HL-60 (cell line): ENCODE measurements around the genes SLC6A2, CES1 and CES5A.

- RRBS: 95% methylated on average over 2 of the region's 5 CpGs
These were observed 120.2 kb downstream of the CHD9 start for GRCh38 chr16:53175002-53175476.

DNA sequence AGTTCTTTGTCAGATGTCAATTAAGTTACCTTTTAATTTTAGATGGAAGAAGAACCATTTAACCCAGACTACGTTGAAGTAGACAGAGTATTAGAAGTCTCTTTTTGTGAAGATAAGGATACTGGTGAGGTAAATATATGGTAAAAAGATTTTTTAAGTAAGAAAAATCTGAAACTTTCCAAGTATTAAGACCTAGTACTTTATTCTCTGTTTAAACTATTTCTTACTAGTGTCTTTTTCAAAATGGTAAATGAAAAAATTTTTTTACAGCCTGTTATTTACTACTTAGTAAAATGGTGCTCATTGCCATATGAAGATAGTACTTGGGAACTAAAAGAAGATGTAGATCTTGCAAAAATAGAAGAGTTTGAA is 176.6 kb downstream of the CHD9 start:
- RRBS: no CpG with 5 or more reads among the region's 1 CpG

GRCh38 chr16:53370653-53371274 is 63.5 kb upstream of the RBL2 start:
- RRBS: no CpG with 5 or more reads among the region's 2 CpGs

- RRBS: no CpG with 5 or more reads among the region's 11 CpGs
These were observed 8.8 kb upstream of the AKTIP start for GRCh38 chr16:53511695-53512286.

DNA sequence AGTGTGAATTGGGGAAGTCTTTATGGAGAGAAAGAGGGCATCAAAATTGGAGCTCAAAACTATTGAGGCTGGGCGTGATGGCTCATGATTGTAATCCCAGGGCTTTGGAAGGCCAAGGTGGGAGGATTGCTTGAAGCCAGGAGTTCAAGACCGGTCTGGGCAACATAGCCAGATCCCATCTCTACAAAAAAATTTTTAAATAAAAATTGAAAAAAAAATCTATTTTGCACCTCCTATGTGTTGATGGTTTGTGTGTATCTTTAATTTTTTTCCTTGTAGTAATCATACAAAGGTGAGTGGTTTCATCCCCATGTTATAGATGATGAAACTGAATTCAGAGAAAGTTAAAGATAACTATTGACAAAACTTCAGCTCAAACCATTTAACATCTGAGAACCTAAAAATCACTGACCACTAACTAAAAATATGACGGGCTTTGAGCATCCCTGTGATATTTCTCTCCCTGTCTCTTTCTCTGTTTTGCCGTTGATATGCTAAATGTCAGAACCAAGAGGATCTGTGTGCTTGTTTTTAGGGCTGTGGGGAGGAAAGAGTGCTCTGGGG is 251.9 kb downstream of the FTO start:
- RRBS: no CpG with 5 or more reads among the region's 4 CpGs

DNA sequence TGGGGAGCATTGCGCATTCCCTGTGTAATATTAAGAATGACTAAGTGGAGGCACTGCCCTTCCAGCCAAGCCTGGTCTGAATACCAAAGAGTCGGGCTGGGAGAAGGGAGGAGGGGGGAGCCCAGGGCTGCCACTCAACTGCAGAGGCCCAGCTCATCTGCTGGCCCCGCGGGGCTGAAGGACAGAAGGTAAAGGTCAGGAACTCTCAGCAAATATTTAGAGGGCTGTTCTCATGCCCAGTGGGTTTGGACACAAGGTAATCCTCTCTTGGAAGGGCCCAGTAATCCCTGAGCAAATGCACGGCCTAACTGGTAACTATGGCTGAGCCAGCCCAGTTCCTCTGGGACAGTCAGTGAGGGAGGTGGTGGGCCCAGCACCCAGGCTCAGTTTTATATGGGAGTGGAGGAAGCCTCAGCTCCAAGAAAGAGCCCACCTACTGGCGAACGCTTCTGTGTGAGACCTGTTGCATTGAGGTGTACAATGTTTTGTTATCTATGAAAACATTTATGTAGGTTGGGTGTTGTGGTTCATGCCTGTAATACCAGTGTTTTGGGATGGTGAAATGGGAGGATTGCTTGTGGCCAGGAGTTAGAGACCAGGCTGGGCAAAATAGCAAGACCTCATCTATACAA is 121.1 kb downstream of the IRX3 start:
- RRBS: no CpG with 5 or more reads among the region's 7 CpGs

GRCh38 chr16:54175154-54175942 is 111.2 kb downstream of the IRX3 start:
- RRBS: no CpG with 5 or more reads among the region's 18 CpGs

DNA sequence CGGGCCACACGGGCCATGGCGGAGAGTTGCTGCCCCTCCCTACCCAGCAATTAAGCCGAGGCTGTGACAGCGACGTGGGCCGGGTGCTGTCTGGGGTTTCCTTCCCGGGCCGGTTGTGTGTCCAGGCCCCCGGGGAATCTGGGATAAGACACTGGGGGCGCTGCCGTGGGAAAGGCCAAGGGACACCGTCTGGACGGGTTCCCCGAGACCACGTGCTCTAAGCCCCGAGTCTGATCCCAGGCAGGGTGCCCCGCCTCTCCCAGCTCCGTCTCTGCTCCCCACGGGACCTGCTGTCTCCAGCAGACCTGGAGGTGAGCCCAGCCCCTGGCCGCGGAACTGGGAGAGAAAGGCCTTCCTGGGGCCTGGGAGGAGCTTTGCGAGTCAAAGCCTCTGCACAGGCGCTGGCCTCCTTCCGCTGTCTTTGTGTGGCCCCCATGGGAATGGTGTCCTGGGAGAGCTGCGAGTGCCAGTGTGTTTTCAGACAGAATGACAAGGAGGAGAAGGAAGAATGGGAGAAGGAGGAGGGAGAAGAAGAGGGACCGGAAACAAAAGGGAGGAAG is 92.2 kb downstream of the IRX3 start:
- RRBS: 94% methylated on average over 7 of the region's 27 CpGs

GRCh38 chr16:54277850-54278908 is 8.4 kb downstream of the IRX3 start:
- RRBS: no CpG with 5 or more reads among the region's 18 CpGs

DNA sequence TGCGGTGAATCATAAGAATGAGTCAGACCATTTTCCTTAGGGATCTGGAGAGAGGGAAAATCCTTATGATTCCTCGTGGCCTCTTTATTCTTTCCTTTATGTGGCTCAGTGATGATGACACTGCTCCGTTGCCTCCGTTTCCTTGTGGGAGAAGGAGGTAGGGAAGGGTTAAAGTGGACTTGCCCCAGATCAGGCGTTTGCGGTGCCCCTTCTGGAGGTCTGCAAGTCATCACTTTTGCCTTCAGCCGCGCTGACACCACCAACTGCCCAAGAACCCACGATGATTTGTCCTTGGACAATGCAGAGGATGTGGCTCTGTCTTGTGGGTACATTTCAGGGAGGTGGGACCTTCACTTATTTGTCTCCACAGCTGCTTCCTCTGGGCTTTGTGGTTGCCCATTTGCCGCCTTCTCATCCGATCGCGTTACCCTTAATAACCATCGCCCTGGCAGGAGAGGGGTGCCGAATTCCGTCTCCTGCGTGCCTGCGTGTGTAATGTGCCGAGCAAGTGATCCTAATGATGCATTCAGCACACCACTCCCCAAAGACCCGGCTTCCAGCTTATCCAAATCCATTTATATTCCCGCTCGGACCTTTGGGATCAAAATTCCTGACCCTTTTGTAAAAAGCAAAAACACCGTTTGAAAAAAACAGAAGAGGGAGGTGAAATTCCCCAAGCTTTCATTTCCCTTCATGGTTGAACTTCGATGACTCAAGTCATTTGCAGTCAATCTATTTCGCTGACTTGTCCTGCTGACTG is 87.2 kb upstream of the IRX3 start:
- RRBS: no CpG with 5 or more reads among the region's 25 CpGs

DNA sequence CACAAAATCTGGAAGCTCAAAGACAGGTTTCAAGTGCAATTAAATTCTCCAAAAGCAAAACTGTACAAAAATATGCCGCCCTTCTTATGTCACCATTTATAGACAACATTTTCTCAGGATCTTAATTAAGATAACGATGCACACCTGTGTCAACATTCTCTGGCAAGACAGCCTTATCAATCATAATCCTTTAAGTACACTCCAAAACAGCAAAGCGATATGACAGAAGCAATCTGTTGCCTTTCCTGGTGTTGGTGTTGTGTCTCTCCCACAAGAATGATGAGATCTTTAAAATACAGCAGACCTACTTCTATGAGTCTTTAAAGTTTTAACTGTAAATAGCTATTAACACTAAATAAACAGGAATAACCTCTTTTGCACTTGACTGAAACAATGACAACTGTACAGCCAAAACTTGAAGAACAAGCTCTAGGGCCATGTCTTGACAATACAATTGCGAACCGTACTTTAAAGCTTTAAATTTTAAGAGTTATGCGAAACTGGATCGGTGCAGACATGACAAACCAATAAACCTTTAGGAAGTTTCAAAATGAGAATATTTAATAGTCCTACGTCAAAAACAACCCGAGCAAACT is 3.4 kb upstream of the IRX5 start:
- RRBS: no CpG with 5 or more reads among the region's 9 CpGs

GRCh38 chr16:54938448-54939379 is 8.0 kb downstream of the IRX5 start:
- RRBS: 41% methylated on average over 10 of the region's 58 CpGs

GRCh38 chr16:55324272-55325098 is 482 bp downstream of the IRX6 start:
- RRBS: 43% methylated on average over 25 of the region's 70 CpGs

DNA sequence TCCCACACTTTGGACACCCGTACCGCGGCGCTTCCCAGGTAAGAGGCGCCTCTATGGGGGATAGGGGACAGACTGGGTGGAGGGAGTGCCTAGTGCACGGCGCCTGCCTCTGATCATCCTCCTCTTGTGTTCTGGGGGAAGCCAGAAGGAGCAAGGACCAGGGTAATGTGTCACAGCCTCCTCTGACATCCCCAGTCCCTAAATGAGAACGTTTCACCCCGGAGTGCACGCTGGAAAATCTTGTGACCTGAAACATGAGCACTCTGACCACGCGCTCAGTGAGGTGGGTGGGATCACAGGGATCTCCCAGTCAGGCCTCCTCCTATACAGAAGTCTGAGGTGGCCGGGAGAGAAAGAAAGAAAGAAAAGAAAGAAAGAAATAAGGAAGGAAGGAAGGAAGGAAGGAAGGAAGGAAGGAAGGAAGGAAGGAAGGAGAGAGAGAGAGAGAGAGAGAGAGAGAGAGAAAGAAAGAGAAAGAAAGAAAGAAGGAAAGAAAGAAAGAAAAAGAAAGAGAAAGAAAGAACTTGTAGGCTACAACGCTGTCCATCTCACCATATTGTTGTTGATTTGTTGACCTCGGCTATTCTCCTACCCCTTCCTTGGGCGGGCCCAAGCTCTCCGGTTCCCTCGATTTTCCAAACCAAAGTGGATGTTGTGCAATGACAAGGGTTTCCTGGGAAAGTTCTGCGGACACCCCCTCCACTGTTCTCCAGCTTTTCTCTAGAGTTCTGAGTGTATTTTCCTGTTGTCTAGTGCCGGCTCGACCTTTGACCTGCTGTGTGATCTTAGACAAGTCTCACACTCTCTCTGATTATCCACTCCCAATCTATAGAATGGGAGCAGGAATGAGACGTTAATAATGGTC is 1.3 kb downstream of the IRX6 start:
- RRBS: no CpG with 5 or more reads among the region's 22 CpGs

DNA sequence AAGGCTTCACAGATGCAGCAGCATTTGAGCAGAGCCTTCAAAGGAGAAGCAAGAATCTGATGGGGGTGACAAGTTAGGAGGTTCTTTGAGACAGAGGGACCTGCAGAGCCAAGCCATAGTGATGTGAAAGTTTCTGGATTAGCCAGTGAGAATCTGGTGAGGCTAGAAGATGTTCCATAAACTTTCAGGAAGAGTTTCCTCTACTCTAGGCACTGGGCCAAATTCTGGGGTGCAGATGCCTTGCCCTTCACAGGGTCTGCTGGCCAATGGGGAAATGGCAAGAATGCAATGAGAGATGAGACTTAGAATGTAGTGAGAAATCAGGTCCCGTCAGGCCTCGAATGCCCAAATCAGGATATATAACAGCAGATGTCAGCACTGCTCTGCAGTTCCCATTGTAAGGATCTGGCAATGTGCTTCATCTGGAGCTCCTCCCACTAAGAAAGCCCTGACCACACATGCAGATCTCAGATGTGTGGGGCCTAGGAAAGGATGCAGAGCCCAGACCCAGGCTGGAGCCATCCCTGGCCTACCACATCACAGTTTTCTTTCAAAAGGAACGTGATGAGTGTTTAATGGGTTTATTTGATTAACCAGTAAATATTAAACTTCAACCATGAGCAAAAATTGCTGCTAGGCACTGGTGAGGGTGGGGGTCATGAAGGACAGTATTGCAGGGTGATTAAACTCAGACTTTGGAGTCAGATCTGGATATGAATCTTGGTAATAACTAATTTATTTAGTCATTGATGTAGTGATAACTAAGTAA is 13.9 kb upstream of the LPCAT2 start:
- RRBS: no CpG with 5 or more reads among the region's 3 CpGs

DNA sequence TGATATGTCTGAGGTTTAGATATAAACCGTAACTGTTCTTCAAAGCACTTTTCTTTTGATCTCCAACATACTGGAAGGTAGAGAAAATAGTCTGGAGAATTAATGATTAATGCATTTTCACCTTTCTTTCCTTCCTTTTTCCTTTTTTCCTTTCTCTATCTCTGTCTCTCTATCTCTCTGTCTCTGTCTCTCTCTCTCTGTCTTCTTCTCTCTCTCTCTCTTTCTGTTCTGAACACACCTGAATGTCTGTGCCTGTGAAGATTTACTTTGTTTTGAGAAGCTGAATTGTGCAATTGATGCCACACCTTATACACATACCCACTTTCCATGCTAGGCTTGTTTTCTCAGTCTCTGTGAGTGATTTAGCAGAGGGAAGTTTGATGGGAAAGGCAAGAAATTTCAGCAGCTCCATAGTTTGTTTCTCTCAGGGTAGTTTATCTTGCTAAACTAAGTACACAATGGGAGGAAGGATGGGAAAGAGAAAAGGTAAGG is 9.4 kb upstream of the CAPNS2 start:
- RRBS: no CpG with 5 or more reads among the region's 1 CpG

DNA sequence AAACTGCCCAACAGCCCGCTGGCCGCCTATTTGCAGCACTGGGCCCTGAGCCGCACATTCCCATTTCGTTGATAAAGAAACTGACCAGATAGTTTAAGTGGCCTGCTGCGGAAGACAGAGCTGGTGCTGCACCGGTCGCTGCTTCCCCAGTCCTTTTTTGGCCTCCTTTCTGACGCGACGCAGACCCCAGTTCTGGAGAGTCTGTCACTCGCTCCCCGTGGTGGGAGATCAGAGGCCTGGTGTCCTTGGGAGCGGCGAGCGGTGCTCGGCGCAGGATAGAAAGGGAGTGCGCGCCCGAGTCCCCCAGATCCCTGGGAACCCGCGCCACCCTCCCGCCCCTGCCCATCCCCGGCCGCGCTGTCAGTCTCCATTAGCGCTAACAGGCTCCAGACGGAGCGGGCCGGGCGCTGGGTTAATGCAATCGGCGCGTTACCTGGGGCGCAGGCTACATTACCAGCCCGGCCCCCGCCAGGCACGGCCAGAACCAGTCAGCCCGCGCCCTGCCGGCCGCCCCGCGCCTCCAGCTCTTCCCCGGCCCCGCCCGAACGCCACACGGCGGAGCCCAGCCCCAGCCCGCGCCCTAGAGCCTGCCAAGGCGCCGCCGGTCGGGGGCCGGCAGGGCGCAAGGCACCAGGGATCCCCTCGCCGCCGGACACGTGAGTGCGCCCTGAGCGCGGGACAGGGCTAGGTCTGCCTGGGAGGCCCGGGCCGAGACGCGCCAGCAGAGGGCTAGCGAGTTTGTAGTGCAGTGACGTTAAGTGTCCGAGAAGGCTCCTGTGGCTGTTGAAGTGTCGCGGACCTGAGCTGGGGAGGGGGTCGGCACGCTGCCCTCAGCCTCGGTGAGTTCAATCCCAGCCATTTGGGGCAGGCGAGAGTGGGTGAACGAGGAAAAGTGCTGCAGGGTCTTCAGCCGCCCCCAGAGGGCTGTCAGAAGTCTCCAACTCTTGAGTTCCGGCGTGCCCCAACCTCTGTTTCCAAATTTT is at the start of gene SLC6A2:
Gene SLC6A2, plus strand, starts transcription at position 475 of the 983 bp plus-strand sequence.
- RRBS: 9% methylated on average over 41 of the region's 82 CpGs

DNA sequence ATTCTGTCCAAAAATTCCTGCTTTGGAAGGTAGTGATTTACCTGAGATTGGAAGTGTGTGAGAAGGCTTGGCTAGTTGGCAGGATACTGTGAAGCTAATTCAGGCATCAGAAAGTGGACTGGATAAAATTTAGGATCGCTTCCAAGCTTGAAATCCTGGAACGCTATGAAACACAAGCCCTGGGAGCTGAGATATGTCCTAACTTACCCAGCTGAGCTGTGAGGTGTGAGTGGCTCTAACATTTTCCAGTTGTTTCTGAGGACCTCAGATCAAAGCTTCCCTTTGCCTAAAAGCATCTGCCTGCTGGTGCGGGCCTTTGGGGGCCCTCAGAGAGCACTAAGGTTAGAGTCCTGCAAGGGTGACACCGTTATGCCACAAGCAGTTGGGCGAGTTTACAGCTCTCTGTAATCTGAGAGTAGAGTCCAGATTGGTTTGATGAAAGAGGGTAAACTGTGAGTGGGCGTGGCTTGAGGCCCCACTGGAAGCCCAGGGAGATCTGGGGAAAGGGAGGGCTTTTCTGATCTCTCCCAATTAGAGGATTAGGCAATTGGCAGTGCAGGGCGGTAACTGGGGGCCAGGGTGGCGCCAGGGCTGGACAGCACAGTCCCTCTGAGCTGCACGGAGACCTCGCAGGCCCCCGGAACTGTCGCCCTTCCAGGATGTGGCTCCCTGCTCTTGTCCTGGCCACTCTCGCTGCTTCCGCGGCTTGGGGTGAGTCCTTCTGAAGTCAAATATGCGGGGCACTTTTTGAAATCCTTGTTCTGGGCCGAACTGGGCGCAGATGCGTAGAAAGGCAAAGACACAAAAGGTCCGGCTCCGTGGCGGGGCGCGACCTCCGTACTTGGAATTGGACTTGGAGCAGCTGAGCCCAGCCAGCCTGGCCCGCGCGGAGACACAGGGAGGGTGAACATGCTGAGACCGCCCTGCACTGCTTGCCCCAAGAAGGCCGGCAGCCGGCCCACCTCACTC is 72.6 kb downstream of the CES1 start:
- RRBS: no CpG with 5 or more reads among the region's 31 CpGs

GRCh38 chr16:55832285-55833436 is at the start of gene CES1:
CES1 (minus strand) TSS chr16:55833096.
- RRBS: 76% methylated on average over 5 of the region's 46 CpGs

DNA sequence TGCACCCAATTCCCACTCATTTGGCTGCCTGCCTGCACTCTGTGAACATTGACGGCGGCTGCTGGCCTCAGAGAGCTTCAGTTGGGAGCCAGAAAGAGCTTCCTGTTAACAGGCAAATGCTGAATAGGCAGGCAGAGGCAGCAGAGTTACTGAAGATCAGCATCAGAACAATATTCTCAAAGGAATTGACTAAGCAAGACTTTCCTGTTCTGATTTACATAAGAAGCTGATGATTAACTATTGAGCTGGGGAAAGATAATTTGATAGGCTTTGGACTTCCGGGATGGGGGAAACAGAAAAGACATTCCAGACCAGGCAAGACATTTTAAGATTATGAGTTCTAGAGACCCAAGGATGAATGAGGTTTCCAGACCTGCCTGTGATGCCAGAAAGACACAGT is at the start of gene CES5A:
Gene CES5A, minus strand, starts transcription at position 172 of the 400 bp plus-strand sequence.
- RRBS: no CpG with 5 or more reads among the region's 3 CpGs